ENCODE data around the gene MACROD2.

GRCh38 chr20:13221434-13222334, 610 bp downstream of the ISM1 start:
- PRO-cap, 3 experiments = peak in 1 of 3 experiments; most common plus-strand start chr20:13221771 (in 1); most common minus-strand start chr20:13221701 (in 1)
- RAMPAGE, long total RNA = no peak
- RRBS, 2 experiments = 2 to 3% methylated on average over 52 of the region's 98 CpGs

- PRO-cap, 3 experiments = no peak in any of the 3 experiments
- RAMPAGE, long total RNA = no peak
- RRBS, 2 experiments = no CpG with 5 or more reads among the region's 4 CpGs
These were observed 9.7 kb downstream of the ISM1 start for GRCh38 chr20:13230698-13231334.

DNA sequence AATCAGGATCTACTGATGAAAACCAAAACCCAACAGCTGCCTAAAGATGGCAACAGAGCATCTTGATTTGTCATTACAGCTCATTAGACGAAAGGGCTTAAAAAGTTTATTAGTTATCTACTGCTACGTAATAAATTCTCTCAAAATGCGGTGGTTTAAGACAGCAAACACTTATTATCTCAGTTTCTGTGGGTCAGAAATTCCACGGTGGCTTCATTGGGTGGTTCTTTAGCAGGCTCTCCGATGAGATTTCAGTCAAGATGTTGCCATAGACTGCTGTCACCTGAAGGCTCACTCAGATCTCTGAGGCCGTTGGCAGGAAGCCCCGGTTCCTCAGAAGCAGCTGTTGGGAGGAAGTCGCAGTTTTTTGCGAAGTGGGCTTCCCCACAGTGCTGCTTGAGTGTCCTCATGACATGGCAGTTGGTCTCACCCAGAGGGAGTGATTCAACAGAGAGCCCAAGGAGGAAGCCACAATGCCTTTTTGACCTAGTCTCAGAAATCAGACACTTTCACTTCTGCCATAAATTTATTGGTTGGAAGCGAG, 208.5 kb downstream of the TASP1 start:
- PRO-cap, 3 experiments = no peak in any of the 3 experiments
- RAMPAGE, long total RNA = no peak
- RRBS, 2 experiments = no CpG with 5 or more reads among the region's 10 CpGs

DNA sequence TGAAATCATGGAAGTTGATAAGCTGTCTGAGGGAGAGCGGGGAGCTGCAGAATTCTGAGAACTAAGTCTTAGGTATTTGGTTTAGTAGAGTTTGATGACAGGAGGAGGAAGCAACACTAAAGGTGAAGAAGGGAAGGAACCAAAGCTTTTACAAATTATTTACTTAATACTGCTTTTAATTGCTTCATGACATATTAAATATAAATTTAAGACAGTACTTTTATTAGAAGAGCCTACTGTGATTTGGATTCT, 15.3 kb downstream of the NDUFAF5 start:
- PRO-cap, 3 experiments = no peak in any of the 3 experiments
- RAMPAGE, long total RNA = no peak
- RRBS, 2 experiments = no CpG with 5 or more reads among the region's 1 CpG

DNA sequence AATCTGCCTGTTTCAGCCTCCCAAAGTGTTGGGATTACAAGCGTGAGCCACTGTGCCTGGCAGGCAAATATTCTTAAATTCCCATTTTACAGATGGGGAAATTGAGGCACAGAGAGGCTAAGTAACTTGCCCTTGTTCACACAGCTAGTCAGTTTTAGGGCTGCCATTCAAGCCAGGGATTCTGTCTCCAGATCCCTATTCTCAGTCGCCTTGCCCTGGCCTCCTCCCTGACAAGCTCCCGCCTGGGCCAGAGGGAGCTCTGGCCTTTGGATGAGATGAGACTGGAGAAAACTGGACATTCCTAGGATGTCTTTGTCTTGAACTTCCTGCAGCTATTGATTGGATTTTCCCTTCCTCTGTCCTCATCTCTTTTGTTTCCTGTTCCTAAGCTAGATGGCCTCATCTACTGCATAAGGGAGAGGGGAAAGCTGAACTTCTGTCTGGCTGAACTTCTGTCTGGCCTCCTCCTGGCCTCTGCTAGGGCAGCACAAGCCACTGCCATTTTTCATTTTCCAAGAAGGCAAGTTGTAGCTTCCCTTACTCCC, 90.6 kb downstream of the NDUFAF5 start:
- PRO-cap, 3 experiments = no peak in any of the 3 experiments
- RAMPAGE, long total RNA = no peak
- RRBS, 2 experiments = no CpG with 5 or more reads among the region's 3 CpGs

- PRO-cap, 3 experiments = peak in 3 of 3 experiments; most common plus-strand start chr20:13995519 (in 2)
- RAMPAGE, long total RNA = no peak
- RRBS, 2 experiments = no CpG with 5 or more reads among the region's 69 CpGs
These were observed at the start of gene MACROD2 for GRCh38 chr20:13994955-13995829. Gene MACROD2 (plus strand): TSS chr20:13995516.

- PRO-cap, 3 experiments = no peak in any of the 3 experiments
- RAMPAGE, long total RNA = no peak
- RRBS, 2 experiments = no CpG with 5 or more reads among the region's 2 CpGs
These were observed 50.0 kb upstream of the FLRT3 start for GRCh38 chr20:14387477-14387831.

DNA sequence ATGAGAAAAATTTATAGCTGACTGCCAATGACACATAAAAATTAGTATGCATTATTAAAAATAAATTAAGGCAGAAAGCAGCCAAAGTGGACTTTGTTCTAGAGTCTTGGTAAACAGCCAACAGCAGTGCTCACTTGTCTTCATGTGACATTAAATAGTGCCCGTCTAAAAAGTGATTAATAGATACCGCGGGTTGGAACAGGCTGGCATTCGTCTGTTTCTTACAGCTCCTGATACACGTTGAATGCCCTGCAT, 374.8 kb upstream of the FLRT3 start:
- PRO-cap, 3 experiments = no peak in any of the 3 experiments
- RAMPAGE, long total RNA = no peak
- RRBS, 2 experiments = no CpG with 5 or more reads among the region's 5 CpGs

- PRO-cap, 3 experiments = no peak in any of the 3 experiments
- RAMPAGE, long total RNA = no peak
- RRBS, 2 experiments = no CpG with 5 or more reads among the region's 7 CpGs
These were observed 708.3 kb upstream of the FLRT3 start for GRCh38 chr20:15045642-15046208.

GRCh38 chr20:15309059-15309466, 971.7 kb upstream of the FLRT3 start:
- PRO-cap, 3 experiments = no peak in any of the 3 experiments
- RAMPAGE, long total RNA = no peak

- PRO-cap, 3 experiments = no peak in any of the 3 experiments
- RAMPAGE, long total RNA = no peak
- RRBS, 2 experiments = no CpG with 5 or more reads among the region's 2 CpGs
These were observed 232.8 kb downstream of the KIF16B start for GRCh38 chr20:16340366-16340982.

- PRO-cap, 3 experiments = no peak in any of the 3 experiments
- RAMPAGE, long total RNA = no peak
- RRBS, 2 experiments = no CpG with 5 or more reads among the region's 9 CpGs
These were observed 67.3 kb downstream of the KIF16B start for GRCh38 chr20:16505767-16506476.

DNA sequence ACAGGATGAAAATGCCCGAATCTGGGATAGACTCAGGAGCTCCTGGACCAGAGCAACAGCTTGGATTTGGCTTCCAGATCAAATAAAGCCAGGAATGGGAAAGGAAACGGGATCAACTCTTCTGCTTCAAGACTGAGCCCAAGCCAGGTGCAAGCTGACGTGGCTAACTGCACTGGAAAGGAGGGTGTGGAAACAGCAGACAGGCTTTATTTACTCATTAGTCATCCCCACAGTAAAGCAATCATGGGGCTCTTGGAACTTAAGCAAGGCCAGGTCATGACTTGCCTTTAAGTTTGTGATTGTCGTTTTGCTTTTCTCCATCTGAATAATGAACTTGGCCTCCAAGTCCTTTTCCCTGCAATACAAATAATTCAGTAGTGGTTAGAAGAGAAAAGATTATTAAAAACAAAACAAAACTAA, 45.2 kb downstream of the KIF16B start:
- PRO-cap, 3 experiments = peak in 2 of 3 experiments; most common plus-strand start position 235 of the sequence (in 1); most common minus-strand start position 87 of the sequence (in 2)
- RAMPAGE, long total RNA = no peak
- RRBS, 2 experiments = no CpG with 5 or more reads among the region's 4 CpGs

- PRO-cap, 3 experiments = no peak in any of the 3 experiments
- RAMPAGE, long total RNA = no peak
- RRBS, 2 experiments = no CpG with 5 or more reads among the region's 6 CpGs
These were observed 16.8 kb downstream of the KIF16B start for GRCh38 chr20:16556304-16556925.

DNA sequence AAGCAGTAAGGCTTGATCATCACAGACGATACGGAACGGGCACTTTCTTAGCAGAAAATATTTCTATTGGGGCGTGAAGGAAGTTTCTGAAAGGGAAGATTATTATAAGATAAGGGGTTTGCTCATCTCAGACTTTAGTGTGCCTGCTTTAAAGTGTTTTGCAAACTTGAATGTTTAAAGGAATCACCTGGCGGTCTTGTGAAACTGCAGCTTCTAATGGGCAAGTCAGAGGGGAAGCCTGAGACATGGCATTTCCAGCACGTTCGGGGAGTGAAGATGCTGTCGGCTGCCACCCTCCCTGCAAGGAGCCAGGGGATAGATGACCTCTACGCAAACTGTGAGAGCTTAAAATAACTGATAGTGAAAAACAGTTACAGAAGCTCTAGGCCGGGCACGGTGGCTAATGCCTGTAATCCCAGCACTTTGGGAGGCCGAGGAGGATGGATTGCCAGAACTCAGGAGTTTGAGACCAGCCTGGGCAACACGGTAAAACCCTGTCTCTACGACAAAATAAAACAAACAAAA, 2.2 kb upstream of the KIF16B start:
- PRO-cap, 3 experiments = no peak in any of the 3 experiments
- RAMPAGE, long total RNA = no peak
- RRBS, 2 experiments = no CpG with 5 or more reads among the region's 14 CpGs

DNA sequence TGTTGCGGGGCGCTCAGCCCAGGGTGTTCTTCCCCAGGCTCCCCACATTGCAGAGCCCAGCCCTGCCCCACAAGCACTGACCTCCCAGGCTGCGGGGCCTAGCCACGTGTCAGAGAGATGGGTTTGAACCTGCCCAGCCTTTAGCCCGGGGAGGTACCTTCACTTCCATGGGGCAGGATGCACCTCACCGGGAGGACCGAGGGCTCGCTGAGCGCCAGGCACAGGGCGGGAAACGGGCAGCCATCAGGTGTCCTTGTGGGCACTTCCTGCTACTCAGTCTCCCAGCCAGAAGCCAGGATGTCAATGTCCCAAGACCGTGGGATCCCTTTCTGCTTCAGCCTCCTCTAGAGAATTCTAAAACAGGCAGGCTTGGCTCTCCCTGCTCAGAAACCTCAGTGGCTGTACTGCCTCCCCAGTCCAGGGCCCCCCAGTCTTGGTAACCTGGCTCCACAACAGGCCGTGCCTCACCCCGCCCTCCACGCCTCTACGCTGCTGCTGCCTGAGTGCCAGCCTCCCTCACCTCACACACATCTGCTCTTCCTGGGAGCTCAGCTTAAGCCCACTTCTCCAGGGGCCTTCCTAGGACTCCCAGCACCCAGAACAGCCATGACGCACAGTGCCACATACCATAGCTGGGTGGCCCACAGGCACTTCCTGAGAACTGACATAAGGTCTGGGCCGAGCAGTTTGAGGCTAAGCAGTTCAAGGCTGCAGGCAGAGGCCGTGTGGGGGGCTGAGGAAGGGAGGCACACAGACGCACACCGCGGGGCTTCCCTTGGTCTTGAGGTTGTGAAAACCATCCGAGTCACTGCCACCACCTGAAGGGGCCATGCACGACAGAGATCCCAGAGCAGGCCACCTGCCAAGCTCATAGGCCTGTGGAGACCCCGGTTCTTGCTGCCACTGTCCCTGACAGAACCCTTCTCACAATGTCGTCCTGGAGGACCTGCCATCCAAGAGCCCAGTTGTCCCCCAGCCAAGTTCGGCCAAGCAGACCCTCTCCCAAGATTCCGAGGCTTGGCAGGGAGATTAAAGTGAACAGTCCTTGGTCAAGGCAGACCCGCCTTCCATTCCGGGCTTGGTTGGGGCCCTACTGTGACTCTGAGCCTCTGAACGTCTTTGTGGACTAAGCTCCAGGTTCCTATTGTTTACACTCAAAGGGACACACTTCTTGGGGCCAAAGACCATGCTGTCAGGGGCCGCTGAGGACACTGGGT, 42.5 kb downstream of the DSTN start:
- PRO-cap, 3 experiments = no peak in any of the 3 experiments
- RAMPAGE, long total RNA = no peak
- RRBS, 2 experiments = no CpG with 5 or more reads among the region's 32 CpGs

GRCh38 chr20:17683208-17683800, 1.3 kb upstream of the RRBP1 start:
- PRO-cap, 3 experiments = no peak in any of the 3 experiments
- RAMPAGE, long total RNA = no peak
- RRBS, 2 experiments = no CpG with 5 or more reads among the region's 7 CpGs

GRCh38 chr20:17824718-17825222, 125.0 kb downstream of the BANF2 start:
- PRO-cap, 3 experiments = no peak in any of the 3 experiments
- RAMPAGE, long total RNA = no peak
- RRBS, 2 experiments = no CpG with 5 or more reads among the region's 4 CpGs

GRCh38 chr20:17966762-17967539, 1.6 kb downstream of the SNX5 start:
- PRO-cap, 3 experiments = no peak in any of the 3 experiments
- RAMPAGE, long total RNA = no peak
- RRBS, 2 experiments = no CpG with 5 or more reads among the region's 9 CpGs

DNA sequence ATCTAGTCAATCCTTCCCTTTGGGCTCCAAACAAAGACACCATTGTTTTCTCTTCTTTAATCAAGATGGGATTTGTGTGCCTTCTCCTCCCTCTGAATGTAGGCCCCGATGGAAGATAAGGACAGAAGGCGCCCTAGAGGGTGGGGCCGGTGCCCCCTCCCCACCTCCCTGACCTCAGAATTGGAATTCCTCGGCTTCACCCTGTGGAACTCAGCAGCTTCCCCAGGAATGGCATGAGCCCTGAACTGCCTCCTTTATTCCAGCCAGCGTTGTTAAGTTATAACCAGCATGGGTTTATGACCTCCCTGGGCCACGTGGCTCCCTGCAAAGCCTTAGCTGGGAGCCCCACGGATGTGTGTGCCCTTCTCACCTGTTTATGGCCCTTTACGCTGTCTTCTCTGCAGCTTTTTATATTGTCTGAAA, 24.6 kb downstream of the OVOL2 start:
- PRO-cap, 3 experiments = no peak in any of the 3 experiments
- RAMPAGE, long total RNA = no peak
- RRBS, 2 experiments = no CpG with 5 or more reads among the region's 8 CpGs

All from skeletal muscle tissue (tissue), 7 donors.